ENCODE data around the genes ZNF181, ZNF30, UPK1A and PROSER3.

GRCh38 chr19:34733770-34734447, at the start of gene ZNF181:
TSS of gene ZNF181 (plus strand) at chr19:34734243.
- PRO-cap, result bidirectional peak, plus-strand start at chr19:34734254, minus-strand start at chr19:34734137

GRCh38 chr19:34734448-34734757, 360 bp downstream of the ZNF181 start:
- PRO-cap, result bidirectional peak, plus-strand start at chr19:34734584, minus-strand start at chr19:34734494

GRCh38 chr19:34926680-34927562, at the start of gene ZNF30:
TSS of gene ZNF30 (plus strand) at chr19:34926903.
- PRO-cap, result bidirectional peak, plus-strand start at chr19:34927044, minus-strand start at chr19:34926833; bidirectional peak, plus-strand start at chr19:34927290, minus-strand start at chr19:34927244

DNA sequence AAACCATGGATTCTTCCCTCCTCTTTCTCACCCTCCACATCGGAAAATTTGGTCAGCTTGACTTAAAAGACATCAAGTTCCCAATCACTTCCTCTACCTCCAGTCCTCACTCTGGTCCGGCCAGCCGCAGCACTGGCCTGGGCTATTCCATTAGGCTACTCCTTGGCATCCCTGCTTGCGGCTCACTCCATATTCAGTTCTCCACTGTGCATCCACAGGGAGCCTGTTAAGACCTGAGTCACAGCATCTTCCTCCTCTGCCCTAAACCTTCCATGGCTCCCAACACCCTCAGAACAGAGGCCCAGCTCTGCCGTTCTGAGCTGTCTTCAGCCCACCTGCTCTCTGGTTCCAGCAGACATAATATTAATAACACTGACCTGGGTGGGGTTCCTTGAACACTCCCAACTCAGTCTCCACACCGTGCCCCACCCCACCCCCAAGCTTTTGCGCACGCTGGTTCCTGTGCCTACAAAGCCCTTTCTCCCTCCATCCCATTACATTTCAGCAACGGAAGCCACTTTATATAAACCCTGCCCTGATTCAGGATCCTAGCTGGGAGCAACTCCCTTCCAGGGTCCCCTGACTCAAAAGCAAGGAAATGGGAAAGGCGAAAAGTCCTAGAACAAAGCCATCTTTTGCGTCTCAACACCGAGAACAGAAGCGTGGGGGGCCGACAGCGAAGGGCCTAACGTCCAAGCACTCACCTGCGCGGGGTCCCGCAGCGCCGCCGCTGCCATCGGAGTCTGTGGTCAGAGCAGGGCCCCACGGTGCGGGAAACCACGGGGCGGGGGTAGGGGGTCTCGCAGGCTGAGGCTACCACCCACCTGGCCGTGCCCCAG, 884 bp downstream of the ZNF792 start:
- PRO-cap, result no peak

GRCh38 chr19:34994890-34995490, 5.1 kb upstream of the GRAMD1A start:
- PRO-cap, result no peak

- PRO-cap, result no peak
Measured at GRCh38 chr19:35006086-35007459, 6.5 kb downstream of the GRAMD1A start.

DNA sequence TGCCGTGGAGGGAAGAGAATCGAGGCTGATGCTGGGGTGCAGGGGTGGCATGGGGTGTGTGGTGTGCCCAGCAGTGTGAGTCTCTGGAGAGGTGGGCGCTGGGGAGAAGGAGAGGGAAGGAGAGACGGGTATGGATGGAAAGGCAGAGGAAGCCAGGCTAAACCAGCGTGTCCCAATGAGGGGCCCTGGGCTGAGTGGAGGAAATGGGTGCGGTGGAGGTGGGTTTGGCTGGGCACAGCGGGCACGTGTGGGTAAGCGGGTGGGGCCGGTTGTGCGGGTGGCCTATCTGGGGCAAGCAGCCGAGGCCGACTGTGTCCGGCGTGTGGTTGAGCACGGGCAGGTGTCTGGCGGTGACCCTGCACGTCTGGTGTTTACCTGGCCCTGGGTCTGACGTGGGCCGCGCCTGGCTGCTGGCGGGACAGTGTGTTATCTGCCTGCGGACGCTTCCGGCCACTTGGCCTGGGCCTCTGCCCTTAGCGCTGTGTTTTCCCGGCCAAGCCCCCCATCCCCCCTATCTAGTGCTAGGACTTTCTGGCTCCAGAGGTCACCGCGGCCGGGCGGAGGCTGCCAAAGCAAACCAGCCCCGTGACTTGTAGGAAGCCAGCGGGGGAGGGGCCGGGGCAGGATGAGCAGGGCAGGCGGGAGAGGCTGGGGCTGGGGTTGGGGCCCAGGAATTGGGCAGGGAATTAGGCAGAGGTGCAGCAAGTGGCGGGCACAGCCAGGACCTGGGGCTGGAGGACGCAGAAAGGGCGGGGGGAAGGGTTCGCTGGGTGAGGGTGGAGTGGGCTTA, 687 bp upstream of the HPN start:
- PRO-cap, result no peak

- PRO-cap, result no peak
Measured at GRCh38 chr19:35043347-35043969, 1.9 kb downstream of the HPN start.

DNA sequence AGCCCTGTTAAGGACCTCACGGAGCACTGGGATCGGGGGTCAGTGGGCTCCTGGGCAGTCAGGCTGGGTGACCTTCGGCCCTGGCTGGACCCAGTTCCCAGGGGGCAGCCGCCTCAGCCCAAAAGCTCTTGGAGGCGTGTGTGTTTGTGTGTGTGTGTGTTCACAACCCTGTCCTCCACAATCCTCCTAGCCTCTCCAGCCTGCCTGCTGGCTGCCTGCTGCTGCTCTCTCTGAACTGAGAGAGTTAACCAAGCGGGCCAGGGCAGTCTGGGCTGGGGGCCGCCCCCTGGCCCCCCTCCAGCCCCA, 252 bp upstream of the FXYD1 start:
- PRO-cap, result no peak

DNA sequence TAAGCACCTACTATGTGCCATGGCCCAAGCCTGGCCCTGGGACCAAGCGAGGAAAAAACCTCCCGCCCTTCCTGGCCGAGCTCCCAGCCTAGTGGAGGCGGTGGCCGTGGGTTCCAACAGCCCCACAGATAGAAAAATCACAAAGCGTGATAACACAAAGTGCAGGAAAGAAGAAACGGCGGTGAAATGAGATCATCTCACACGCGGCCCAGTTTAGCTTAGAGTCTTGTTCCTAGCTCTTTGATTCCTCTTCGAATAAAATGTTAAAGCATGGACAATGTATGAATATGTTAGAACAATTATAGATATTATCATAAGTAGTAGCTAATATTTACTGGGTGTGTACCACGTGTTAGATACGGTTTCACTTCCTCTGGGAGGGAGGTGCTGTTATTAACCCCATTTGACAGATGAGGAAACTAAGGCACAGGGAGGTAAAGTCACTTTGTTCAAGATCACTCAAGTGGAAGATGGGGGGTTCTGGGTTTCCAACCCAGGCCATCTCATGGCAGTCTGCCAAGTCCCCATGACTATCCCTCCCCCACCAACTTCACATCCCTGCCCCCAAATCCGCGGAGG, 1.3 kb upstream of the FXYD7 start:
- PRO-cap, result no peak

GRCh38 chr19:35155033-35155396, 480 bp downstream of the FXYD5 start:
- PRO-cap, result no peak

DNA sequence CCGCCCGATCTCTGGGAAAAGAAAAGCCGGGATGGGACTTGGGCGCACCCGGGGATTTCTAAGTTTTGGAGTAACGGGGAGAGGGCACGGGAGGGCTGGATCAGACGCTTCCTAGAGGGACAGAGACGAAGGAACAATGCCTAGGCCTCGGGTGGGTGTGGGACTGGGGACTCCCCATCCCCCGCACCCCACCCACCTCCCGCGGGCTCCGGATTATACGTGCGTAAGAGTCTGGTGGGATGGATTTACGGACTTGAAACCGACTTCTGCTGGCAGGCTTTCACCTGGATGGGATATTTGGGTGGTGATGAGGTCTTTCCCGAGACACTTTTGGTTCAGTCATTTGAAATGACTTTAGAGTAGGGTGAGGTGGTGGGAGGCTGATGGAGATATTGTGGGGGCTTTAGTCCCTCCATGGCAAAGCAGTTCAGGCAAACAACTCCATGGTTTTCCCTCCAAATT, 653 bp downstream of the LSR start:
- PRO-cap, result no peak

- PRO-cap, result no peak
Measured at GRCh38 chr19:35270962-35271373, 2.2 kb downstream of the USF2 start.

GRCh38 chr19:35331371-35332162, 2.6 kb downstream of the CD22 start:
- PRO-cap, result no peak

DNA sequence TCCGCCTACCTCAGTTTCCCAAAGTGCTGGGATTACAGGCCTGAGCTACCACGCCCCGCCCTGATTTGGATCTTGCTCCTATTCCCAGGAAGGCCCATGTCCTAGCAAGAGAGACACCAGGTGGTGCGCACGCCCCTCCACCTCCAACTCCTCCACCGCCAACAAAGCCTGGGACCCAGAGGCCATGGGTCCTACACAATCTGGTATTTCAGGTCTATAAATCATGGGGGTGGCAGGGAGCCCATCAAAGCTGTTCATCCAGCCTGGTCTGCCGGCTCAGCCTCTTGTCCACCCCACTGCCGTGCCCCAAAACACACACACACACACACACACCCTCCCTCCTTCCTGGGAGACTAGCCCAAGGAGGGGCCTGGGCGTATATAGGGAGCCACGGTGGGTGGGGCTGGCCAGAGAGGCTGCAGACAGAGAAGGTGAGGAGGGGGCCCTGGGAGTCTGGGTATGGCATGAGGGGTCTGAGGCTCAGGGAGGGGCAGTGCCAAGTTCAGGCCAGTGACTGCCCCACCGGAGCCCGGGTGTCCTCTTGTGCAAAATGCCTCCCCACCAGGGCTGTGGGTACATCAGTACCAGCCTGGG, at the start of gene UPK1A:
UPK1A (plus strand) TSS at position 410 of the 594 bp plus-strand sequence.
- PRO-cap, result no peak

DNA sequence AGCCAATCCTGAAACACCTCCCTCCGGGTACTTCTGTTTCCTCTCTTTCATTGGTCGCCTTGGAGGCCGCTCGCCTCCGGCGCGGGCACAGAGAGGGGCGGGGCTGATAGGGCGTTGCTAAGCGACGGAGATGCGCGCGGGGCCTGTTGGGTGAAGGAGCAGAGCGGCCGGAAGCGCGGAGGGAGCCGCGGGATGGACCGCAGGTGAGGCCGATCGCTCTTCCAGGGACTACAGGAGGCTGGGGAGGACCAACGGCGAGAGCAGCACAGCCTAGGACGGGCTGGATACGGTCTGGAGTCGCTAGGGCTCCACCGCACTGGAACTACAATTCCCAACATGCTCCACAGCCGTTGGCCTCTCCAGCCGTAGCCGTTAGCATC, at the start of gene PROSER3:
PROSER3 (plus strand) TSS at position 153 of the 380 bp plus-strand sequence.
- PRO-cap, result bidirectional peak, plus-strand start at position 161 of the sequence, minus-strand start outside the sequence

- PRO-cap, result no peak
Measured at GRCh38 chr19:35811469-35812056, 1.1 kb downstream of the PRODH2 start.

- PRO-cap, result no peak
Measured at GRCh38 chr19:35890720-35891429, 11.5 kb upstream of the HCST start.

- PRO-cap, result bidirectional peak, plus-strand start at chr19:35900696, minus-strand start at chr19:35900540
Measured at GRCh38 chr19:35900291-35900965, 1.9 kb upstream of the HCST start.

DNA sequence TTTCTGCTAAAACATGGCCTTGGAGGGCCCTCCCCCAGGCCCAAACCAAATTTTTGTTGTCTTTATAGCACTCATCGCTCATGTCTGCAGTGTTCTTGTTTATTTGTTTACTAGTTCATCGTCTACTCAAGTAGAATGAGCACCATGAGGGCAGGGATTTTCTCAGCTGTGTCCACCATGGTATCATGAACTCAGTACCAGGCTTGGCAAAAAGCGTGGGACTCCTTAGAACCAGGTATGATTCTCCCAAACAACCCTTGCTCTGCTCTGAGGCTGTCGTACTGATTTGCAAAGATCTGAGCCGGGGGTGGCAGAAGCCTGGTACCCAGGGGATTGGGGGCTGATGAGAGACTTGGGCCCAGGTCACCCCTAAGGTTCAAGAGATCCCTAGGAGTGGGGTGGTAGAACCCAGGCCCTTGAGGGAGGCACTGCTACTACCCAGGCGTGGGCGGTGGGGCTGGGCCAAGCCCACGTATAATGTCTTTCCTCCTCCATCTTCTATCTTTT, 2.3 kb upstream of the CLIP3 start:
- PRO-cap, result no peak

Data from neuron (in vitro differentiated cells).